Measurements from ENCODE around the genes ZNF79, TOR2A and DPM2.

DNA sequence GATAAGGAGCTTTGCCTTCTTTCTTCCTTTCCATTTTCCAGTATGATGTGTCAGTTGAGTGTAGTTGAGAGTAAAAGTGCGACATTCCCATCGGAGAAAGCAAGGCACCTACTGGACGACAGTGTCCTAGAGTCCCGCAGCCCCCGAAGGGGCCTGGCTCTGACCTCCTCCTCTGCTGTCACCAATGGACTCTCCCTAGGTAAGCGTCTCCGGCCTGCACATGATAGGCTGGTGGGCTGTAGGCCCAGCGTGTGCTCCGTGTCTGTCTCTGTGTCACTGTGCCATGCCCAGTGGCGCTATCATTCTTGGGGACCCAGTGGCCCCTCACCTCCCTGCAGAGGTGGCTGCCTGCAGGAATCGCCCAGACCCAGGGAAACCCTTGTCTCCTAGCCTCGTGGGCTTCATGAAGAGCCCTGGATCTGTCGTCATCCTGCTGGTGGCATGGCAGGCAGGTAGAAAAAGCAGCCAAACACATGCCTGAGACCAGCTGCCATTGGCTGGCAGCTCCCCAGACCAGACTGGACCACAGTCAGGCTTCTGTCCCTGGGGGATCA is 68.1 kb upstream of the GARNL3 start:
- RRBS: no CpG with 5 or more reads among the region's 13 CpGs

GRCh38 chr9:127423690-127424785 is at the start of gene ZNF79:
Gene ZNF79 (plus strand): TSS chr9:127424382.
- RRBS: 3% methylated on average over 31 of the region's 67 CpGs

DNA sequence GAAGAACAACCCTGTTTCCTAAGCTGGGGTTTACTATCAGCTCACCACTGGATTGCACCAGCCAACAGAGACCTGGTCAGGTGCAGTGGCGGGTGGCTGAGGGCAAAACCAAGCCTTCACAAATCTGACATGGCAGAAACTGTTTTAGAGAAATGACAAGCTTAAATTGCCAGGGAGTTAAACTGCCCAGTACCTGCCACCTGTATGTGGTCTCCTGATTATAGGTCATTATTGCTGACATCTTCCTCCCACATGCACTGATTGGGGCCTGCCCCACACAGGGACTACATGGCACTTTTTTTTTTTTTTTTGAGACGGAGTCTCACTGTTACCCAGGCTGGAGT is 2.7 kb downstream of the RPL12 start:
- RRBS: no CpG with 5 or more reads among the region's 2 CpGs

DNA sequence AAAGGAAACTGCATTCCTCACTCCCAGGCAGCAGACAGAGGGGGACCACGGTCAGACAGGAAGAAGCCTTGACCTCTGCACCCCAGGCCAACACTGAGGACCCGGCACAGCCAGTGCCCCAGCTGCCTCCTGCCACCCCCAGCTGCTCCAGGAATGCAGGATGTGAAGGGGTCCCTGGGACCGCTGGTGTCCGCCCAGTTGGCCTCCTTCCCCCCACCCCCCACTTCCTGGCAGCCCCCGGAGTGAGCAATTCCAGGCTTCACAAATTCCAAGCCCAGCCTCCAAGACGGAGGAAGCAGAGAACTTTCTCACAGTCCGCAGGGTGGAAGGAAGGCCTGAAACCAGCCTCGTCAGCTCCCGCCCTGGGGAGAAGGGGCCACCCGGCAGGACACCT is 47.5 kb downstream of the NIBAN2 start:
- RRBS: no CpG with 5 or more reads among the region's 10 CpGs

GRCh38 chr9:127557907-127558590 is 10.8 kb downstream of the NIBAN2 start:
- RRBS: no CpG with 5 or more reads among the region's 12 CpGs

- RRBS: no CpG with 5 or more reads among the region's 12 CpGs
Measured at GRCh38 chr9:127566192-127566888, 2.5 kb downstream of the NIBAN2 start.

GRCh38 chr9:127566889-127568015 is 1.6 kb downstream of the NIBAN2 start:
- RRBS: no CpG with 5 or more reads among the region's 22 CpGs

DNA sequence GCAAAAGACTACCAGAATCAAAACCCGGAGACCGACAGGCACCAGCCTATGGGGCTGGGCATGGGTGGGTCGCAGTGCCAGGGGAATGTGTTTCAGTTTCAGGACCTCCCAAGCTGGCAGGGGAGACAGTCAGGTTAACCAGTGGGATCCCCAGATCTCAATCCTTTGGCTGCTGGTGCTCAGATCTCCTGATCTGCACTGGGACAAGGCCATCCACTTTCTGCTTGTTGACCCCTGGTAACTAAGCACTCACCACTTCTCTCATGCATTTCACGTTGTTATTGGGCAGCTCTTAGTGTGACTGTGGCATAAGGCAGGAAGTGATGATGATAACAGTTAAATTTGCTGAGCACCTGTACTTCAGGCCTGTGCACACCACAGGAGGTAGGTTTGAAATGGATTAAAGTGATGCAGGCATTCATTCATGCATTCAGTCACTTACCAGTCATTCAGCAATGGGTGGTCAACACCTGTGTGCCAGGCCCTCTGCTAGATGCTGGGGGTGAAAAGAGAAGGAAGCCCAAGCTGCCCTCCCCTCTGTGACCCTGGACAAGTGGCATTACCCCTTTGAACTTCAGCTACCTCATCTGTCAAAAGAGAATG is 1.1 kb upstream of the NIBAN2 start:
- RRBS: no CpG with 5 or more reads among the region's 4 CpGs

DNA sequence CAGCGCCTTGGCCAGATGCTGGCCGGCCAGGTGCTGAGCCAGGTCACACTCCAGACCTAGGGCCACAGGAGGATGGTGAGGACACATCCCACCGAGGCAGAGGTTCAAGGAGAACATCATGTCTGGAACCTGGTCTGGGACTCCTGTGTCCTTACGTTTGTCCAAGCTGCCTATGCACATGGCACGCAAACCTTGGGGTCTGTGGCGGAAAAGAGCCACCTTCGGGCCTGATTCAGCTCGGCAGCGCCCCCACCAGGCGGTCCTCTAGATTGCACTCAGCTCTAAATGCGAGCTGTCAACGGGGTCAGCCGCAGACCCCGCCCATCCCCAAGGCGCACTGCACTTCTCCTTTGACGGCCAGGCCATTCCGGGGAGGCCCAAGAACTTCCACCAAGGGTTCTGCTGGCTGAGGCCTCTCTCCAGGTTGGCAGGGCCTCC is 566 bp downstream of the TOR2A start:
- RRBS: no CpG with 5 or more reads among the region's 17 CpGs

DNA sequence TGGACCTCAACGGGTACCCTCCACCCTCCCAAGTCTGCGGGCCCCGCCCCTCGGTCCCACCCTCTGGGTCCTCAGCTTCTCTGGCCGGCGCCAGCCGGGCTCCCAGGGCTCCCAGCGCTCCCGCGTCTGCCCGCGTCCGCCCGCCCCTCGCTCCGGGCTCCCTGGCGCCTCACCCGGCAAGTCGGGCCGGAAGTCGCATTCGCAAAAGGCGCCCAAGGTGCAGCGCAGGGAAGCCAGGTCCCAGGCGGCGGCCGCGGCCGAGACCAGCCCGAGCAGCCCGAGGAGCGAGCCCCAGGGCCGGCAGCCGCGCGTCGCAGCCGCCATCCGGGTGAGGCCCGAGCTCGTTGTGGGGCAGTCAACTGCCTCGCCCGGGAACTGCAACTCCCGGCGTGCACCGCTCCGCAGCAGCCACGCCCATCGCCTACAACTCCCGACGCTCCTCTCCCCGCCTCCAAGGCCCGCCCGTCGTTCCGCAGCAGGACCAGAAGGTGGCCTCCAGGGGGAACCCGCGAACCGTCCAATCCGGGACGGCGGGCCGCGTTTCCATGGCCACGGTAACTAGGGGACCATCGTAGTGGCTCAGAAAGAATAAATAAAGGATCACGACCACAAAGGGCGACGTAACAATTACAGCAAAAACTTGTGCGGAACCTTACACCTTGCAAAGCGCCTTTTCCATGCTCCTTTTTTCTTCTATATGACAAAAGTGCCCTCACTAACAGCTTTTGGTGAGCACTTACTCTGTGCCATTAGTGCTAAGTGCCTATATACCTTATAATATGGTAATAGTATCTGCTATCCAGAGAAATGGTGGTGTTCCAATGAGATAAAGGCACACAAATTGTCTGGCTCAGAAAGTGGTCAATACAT is at the start of gene TOR2A:
TOR2A (minus strand) TSS at position 348 of the 870 bp plus-strand sequence.
- RRBS: 3% methylated on average over 15 of the region's 71 CpGs

- RRBS: 13% methylated on average over 4 of the region's 43 CpGs
Measured at GRCh38 chr9:127742272-127743042, 7.4 kb upstream of the TOR2A start.

GRCh38 chr9:127754405-127754793 is 19.3 kb upstream of the TOR2A start:
- RRBS: 5% methylated on average over 16 of the region's 29 CpGs

DNA sequence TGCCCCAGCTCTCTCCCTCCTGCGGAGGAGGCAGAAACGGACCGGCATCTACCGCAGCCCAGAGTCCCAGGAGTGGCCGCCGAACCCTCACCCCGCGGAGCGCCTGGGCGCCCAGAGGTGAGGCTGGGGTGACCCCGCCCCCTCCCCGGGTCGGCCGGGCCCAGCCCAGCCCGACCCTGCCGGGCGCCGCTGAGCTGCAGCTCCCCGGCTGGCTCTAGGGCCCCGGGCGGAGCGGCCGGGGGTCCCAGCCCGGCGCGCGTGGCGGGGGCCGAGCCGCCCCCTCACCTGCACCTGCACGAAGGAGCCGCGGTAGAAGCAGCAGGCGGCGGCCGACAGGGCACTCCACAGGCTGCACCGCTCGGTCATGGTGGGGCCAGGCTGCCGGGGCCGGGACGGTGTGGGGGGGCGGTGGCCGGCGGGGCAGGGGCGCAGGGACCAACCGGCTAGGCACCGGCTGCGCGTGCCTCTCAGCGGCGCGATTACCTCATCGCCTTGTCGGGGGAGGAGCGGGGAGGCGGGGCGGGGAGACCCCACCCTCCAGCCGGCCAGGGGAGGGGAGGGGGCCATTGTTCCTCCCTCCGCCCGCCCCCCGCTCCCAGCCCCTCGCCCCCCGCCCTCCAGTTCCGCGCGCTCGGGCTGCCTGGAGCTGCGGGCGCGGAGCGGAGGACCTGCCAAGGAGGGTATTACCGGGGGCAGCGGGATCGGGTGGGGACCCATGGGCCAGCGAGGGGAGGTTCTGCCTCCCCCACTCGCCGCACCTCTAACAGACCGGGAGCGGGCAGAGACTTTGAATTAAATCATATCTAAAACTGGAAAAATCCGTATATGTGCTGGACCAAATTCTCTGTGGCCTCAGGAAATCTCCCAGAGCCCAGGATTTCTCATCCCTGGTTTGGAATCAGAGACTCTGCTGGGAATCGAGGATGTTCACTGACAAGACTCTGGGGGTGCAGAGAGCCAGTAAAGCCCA is 20.0 kb upstream of the TOR2A start:
- RRBS: 5% methylated on average over 21 of the region's 81 CpGs

GRCh38 chr9:127787945-127788712 is 2.3 kb downstream of the CDK9 start:
- RRBS: 89% methylated on average over 4 of the region's 26 CpGs

DNA sequence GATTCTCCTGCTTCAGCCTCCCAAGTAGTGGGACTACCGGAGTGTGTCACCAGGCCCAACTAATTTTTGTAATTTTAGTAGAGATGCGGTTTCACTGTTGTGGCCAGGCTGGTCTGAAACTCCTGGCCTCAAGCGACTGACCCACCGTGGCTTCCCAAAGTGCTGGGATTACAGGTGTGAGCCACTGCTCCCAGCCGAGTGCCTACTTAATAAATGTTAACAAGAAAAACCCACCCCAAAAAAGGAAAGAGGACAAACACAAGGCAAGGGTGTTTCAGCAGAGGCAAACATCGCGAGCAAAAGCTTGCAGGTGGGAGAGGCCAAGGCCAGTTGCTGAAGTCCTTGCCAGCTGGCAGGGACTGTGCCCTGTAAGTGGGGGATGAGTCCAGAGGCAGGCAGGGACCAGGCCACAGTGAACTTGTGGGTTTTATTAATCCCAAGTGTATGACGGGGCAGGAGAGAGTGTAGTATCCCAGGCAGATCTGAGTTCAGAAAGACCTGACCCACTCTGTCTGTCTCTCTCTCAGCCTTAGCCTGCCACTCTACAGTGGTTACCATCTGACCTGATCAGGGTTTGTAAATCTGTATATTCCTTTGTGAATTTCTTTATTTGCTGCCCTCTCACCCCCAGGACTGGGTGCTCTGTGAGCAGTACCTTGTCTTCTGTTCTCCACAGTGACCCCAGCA is 6.3 kb upstream of the FPGS start:
- RRBS: no CpG with 5 or more reads among the region's 8 CpGs

GRCh38 chr9:127882527-127882945 is 5.1 kb upstream of the AK1 start:
- RRBS: no CpG with 5 or more reads among the region's 8 CpGs

GRCh38 chr9:127918895-127919995 is 2.4 kb upstream of the ST6GALNAC4 start:
- RRBS: 46% methylated on average over 3 of the region's 16 CpGs

DNA sequence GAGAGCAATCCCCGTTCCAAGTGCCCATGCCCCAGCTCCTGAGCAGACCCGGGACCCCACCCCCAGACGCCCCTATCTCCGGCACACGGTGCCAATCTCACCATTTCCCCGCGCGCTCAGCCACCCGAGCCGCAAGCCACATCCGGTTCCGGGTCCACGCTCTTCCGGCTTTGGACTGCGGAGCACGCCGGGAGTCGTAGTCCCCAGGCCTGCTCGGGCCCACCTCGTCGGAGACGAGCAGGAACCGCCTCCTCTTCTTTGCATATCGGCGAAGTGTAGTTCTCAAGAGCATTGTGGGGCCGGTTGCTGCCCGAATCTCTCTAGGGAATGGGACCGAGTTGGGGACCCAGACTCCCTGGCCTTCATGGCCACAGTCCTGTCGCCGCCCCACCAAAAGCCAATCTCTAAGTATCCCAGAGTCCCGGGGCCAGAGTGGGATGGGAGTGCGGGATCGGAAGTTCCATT is at the start of gene DPM2:
DPM2 (minus strand) TSS at position 138 of the 465 bp plus-strand sequence.
- RRBS: 2% methylated on average over 12 of the region's 33 CpGs

GRCh38 chr9:127962970-127963270 is 17.9 kb downstream of the EEIG1 start:
- RRBS: no CpG with 5 or more reads among the region's 2 CpGs

DNA sequence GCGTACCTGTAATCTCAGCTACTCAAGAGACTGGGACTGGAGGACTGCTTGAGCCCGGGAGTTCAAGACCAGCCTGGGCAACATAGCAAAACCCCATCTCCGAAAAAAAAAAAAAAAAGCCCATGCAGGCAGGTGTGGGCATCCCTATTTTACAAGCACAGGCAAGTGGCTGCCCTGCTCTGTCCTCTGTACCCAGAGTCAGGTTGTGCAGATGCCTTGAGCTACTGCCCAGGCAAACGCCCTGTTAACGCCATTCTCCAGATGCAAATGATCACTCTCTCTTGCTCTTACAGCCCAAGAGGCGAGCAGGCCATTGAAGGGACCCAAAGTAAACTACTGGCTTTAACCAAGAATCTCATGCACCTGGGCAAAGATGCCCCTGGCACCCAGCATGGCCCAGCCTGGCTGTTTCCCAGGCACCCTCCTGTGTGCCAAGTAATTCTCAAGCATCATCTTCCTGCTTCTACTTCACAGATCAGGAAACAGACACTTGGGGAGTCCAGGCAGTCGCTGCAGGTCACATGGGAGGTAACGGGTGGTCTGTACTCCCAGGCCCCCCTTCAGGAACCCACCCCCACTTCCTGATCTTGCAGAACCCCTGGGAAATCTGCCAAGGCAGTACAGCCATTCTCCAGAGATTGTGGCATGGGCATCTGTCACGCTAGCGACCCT is 14.3 kb downstream of the EEIG1 start:
- RRBS: no CpG with 5 or more reads among the region's 10 CpGs